NALM6 (cell line): ENCODE data around the genes HTR2B and ALPP.

GRCh38 chr2:230873627-230874308 is 9.0 kb downstream of the ITM2C start:
- PRO-cap, result no peak

- PRO-cap, result no peak
Measured at GRCh38 chr2:230878769-230879289, 14.1 kb downstream of the ITM2C start.

GRCh38 chr2:231047181-231048442 is 9.1 kb upstream of the PSMD1 start:
- PRO-cap, result no peak

- PRO-cap, result no peak
Measured at GRCh38 chr2:231048778-231049193, 7.9 kb upstream of the PSMD1 start.

DNA sequence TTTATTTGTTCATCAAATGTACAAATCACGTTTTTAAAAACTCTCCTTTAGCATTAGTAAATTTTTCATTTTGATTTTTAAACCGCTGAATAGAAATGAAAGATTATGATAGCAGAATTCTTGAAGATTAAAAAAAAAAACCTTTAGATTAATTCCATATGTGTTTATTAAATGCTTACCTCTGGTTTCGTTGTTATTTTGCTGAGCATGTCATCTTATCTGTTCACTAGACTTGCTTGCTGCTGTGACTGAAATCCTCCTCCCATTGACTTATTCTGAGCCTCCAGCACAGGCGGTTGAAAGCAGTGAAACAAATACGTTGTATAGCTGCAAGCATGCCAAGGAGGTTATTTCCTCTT is at the start of gene HTR2B:
TSS of gene HTR2B (minus strand) at position 250 of the 359 bp plus-strand sequence.
- PRO-cap, result no peak

- PRO-cap, result no peak
Measured at GRCh38 chr2:231161787-231162414, 36.5 kb upstream of the ARMC9 start.

GRCh38 chr2:231241707-231242638 is 43.5 kb downstream of the ARMC9 start:
- PRO-cap, result no peak

DNA sequence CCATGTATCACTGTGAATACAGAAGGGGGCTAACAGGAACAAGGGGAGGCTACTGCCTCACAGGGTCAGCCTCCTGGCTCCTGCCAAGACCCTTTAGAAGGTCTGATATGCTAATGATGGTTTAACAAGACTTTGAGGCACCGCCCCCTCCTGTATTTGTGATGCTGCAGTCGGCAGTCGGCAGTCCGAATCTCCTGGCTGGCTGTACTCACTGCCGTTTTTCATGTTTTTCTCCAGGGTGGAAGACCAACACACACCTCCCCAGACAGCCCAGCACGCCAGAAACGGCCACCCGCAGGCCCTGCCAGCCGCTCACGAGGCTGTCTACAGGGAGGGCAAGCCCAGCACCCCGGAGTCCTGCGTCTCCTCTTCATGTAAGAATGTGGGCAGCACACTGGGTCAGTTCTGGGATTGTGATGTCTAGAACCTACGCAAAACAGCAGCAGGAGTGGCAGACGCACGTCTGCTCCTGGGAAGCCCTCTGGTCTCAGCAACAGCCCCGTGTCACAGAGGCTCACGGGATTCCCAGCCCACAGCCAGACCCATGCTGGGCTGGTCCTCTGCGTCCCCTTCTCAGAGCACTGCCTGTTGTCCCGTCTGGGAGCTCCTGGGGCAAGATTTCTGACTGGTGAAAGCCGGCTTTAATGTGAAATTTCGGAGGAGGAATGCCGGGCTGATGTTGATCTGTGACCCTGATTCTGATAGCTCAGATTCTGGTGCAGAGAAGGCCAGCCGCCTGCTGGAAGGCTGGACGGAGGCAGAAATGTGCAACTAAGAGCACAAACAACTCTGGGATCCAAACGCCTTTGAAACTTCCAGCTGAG is 39.7 kb upstream of the B3GNT7 start:
- PRO-cap, result no peak

DNA sequence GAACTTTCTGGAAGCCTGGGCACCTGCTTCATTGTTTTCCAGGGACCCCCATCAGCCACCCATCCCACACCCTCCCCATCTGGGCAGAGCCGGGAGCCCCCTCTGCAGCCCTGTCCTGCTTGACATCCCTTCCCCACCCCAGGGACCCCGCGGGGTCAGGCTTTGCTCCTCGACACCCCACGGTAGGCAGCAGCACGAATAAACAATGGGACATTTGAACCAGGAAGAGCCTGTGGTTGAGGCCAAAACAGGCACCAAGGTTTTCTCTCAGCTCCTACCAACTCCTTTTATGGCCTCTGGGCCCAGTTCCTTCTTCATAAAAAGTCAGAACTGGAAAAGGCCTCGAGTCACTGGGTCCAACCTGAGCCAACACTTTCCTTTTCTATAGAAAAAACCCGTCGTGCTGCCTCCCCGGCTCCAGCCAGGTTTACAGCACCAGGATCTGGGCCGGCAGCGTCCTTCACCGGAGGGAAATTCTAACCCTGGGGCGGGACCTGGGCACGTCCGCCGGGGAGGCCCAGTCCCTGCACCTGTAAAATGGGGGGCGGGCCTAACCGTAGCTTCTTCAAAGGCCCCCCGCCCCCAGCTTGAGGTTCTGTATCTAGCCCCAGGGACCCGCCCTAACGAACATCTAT is 20.7 kb downstream of the TEX44 start:
- PRO-cap, result bidirectional peak, plus-strand start at position 211 of the sequence, minus-strand start at position 200 of the sequence; bidirectional peak, plus-strand start outside the sequence, minus-strand start at position 484 of the sequence

GRCh38 chr2:231620686-231622028 is 28.5 kb downstream of the TEX44 start:
- PRO-cap, result bidirectional peak, plus-strand start at chr2:231621867, minus-strand start at chr2:231621827; bidirectional peak, plus-strand start at chr2:231622136, minus-strand start at chr2:231622025

- PRO-cap, result no peak
Measured at GRCh38 chr2:231661519-231661778, 46.9 kb upstream of the PTMA start.

DNA sequence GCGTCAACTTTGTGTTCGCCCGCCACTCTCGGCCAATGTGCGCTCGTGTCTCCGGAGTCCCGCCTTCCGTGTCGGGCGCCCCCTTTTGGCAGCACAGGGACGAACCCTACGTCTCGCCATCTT is 1.4 kb upstream of the PTMA start:
- PRO-cap, result no peak

DNA sequence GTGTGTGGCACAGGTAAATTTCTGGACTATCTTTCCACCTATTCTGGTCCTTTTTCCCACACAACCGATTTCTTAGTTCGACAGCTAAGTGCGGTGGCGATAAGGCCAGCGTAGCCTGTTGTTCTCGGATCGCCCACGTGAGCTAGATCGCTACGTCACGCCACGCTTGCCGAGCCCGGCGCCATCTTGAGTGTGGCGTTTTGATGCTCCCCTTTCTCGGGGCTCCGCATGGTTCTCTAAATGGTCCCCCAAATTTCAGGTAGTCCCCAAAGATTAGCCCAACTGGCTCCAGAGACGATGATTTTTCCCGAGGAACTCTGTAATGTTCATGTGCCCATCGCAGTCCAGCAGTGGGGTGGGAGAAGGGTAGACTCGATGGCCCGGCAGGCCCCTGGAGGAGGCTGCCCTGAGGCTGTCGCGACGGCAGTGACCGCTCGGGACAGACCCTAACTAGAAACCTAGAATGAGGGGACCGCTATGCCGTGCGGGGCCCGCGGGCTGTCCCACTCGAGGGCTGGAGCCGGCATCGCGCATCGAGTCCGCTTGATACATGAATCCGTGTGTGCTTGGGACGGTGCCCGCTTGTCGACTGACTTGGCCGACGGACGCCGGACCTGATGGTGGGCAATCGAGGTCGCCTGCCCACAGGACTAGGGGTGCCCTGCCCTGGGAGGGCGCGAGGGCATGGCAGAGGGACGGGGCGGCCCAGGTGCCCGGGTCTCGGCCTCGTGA is 943 bp upstream of the PTMA start:
- PRO-cap, result bidirectional peak, plus-strand start at position 213 of the sequence, minus-strand start outside the sequence; bidirectional peak, plus-strand start at position 426 of the sequence, minus-strand start at position 428 of the sequence

DNA sequence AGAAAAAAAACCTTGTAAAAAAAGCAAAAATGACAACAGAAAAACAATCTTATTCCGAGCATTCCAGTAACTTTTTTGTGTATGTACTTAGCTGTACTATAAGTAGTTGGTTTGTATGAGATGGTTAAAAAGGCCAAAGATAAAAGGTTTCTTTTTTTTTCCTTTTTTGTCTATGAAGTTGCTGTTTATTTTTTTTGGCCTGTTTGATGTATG is 4.8 kb downstream of the PTMA start:
- PRO-cap, result no peak

GRCh38 chr2:231900456-231901012 is 25.7 kb downstream of the NPPC start:
- PRO-cap, result no peak

DNA sequence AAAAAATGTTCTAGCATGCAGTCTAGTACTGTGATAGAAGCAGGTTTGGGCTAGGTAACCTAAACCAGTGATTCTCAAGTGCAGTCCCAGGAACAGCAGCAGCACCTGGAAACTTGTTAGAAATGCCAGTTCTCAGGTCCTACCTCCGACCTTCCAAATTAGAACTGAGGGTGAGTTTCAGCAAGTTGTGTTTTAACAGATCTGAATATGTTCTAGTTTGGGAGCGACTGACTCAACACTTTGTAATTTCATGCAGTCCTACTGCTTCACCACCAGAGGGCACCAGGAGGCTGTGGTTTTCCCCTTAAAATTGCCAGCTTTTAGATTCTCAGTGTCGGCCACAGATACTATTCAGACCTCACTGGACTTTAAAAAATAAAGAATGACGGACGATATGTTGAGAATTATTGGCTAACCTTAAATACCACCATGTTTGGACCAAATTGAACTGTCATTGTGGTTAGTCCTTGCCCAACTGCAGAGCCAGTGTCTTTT is 20.2 kb downstream of the NPPC start:
- PRO-cap, result no peak

GRCh38 chr2:231924911-231925764 is 1.1 kb downstream of the NPPC start:
- PRO-cap, result no peak

GRCh38 chr2:232133881-232134229 is 172.3 kb downstream of the DIS3L2 start:
- PRO-cap, result no peak

DNA sequence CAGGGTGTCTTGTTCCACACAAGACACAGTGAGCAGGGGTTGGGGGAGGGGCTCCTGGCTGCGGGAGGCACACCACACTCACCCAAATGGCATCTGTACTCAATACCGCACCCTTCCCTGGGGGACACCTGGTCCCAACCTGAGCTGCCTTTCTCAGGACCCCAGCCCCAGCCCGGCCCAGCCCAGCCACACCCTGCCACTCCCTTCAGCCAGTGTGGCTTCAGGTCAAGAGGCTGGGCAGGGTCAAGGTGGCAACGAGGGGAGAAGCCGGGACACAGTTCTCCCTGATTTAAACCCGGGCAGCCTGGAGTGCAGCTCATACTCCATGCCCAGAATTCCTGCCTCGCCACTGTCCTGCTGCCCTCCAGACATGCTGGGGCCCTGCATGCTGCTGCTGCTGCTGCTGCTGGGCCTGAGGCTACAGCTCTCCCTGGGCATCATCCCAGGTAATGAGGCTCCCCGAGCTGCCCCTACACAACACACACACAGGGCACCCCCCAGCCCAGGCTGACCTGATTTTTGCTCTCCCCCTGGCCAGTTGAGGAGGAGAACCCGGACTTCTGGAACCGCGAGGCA is at the start of gene ALPP:
TSS of gene ALPP (plus strand) at position 319 of the 576 bp plus-strand sequence.
- PRO-cap, result no peak

DNA sequence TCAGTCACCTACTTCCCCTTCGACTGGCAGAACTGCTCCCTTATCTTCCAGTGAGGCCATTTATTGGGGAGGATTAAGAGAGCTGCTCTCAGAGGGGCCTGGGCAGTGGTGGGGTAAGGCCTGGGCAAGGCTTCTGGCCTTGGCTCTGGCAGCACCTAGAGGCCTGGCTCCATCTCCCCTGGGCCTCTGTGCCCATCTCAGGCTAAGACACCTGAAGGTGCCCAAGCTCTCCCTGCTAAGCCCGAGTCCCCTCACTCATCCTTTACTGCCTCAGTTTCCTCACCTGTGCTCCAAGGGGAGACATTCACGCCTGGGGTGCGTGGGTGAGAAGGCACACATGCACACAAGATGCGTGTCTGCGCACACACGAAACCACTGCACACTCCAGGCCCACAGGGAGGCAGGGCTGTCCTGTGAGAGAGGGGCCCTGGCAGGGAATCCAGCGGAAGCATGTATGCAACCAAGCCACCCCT is 2.0 kb downstream of the CHRNG start:
- PRO-cap, result no peak